SK-N-DZ (cell line): Measurements from ENCODE around the genes RAB43, H1-8, PLXND1 and ATP2C1.

DNA sequence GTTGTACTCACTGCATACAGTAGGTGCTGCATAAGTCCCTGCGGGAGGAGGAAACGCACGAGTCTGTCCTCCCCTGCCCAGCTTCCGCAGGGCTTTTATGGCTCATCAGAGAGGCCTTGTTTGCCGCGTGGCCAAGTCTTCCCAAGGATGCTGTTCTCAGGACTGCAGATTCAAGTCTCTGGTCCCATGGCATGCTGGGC lies 13.2 kb upstream of the GP9 start:
RAMPAGE:
- cytosol, long total RNA = no peak
- nucleus, long total RNA = no peak

DNA sequence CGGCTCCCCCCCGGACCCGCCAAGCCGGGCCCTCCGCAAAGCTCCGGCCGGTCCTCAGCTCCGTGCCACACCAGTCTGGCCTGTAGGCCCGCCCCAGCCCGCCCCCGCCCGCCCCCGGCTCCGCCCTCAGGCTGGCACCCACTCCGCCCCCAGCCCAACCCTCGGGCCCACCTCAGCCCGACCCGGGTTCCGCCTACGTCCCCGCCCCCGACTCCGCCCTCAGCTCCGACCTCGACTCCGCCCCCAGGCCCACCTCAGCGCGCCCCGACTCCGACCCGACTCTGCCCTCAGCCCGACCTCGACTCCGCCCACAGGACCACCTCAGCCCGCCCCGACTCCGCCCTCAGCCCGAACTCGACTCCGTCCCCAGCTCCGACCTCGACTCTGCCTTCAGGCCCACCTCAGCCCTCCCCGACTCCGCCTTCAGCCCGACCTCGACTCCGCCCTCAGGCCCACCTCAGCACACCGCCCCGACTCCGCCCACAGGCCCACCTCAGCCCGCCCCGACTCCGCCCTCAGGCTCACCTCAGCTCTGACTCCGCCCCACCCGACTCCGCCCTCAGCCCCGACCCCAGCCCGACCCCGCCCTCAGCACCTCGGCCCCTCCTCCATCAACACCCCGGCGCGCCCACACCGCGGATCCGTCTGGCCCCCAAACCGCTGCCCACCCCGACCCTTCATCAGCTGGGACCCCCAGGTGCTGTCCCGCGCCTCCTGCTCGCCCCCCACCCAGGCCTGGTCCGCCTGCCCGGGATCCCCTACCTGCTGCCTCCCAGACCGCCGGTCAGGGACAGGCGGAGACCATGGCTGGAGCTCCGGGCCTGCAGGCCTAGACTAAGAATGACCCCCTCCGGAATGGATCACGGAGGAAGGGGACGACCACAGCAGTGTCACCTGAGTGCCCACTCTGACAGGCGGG lies at the start of gene RAB43:
Gene RAB43 (minus strand): TSS at position 77 of the 919 bp plus-strand sequence.
RAMPAGE:
- cytosol, long total RNA = no peak
- nucleus, long total RNA = no peak

DNA sequence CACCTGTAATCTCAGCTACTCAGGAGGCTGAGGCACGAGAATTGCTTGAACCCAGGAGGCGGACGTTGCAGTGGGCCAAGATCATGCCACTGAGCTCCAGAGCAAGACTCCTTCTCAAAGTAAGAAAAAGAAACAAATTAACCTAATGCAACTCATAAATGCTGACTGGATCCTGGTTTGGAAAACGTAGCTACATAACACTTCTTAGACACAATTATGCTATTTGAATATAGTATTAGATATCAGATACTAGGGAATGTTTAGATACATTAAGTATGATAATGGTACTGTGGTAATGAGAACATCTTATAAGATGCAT lies 5.7 kb upstream of the ISY1 start:
RAMPAGE:
- cytosol, long total RNA = no peak
- nucleus, long total RNA = no peak

GRCh38 chr3:129379621-129380068 lies 48.8 kb downstream of the EFCAB12 start:
RAMPAGE:
- cytosol, long total RNA = no peak
- nucleus, long total RNA = no peak

DNA sequence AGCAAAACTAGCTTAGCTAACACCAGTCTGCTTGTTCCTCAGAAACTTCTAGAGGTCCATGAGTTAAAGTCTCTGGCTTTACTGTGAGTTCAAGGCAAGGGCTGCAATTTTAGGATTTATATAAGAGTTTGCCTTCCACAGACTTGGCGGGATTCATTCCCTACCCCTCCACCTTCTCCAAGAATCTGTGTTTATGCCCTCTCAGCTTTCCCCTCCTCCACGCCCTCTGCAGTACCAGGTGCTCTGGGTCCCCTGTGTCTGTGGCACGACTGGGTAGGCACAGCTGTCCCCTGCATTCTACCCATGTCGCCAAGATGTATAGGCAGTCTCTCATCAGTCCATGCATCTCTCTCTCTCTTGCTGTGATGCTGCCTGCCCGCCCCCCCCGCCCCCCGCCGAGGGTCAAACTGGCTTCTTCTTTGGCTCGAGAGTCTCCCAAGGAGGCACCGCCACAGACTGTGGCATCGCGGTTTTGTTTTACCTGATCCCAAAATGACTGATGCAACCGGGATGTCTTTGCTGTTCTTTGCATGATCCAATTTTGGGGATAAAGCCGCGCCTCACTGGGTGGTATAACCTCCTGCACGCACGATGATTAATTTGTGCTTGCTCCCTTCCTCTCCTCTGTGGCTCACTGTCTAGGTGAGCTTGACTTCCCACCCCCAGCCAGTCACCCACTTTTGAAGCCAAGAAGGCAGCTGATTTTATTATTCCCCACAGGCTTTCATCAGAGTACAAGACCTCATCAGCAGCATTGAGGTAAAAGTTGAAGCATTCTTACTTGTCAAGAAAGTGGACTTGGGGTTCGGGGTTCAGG lies 43.7 kb downstream of the EFCAB12 start:
RAMPAGE:
- cytosol, long total RNA = no peak
- nucleus, long total RNA = no peak

DNA sequence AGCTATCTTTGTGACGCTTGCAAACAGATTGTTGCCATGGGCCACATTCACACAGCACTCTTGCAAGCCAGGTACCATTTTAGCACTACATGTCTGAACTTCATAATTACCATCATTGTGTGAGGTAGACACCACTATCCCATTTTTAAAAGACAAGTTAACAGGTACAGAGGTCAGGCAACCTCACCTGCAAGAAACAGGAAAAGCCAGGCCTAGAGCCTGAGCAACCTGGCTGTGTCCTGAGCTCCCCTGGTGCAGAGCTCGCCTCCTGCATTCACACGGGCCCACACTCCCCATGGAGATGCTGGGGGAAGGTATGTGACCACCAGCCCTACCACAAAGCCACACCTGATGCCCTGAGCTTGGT lies 1.1 kb upstream of the EFCAB12 start:
RAMPAGE:
- cytosol, long total RNA = no peak
- nucleus, long total RNA = no peak

GRCh38 chr3:129431879-129432638 lies 3.6 kb upstream of the EFCAB12 start:
RAMPAGE:
- cytosol, long total RNA = no peak
- nucleus, long total RNA = no peak

DNA sequence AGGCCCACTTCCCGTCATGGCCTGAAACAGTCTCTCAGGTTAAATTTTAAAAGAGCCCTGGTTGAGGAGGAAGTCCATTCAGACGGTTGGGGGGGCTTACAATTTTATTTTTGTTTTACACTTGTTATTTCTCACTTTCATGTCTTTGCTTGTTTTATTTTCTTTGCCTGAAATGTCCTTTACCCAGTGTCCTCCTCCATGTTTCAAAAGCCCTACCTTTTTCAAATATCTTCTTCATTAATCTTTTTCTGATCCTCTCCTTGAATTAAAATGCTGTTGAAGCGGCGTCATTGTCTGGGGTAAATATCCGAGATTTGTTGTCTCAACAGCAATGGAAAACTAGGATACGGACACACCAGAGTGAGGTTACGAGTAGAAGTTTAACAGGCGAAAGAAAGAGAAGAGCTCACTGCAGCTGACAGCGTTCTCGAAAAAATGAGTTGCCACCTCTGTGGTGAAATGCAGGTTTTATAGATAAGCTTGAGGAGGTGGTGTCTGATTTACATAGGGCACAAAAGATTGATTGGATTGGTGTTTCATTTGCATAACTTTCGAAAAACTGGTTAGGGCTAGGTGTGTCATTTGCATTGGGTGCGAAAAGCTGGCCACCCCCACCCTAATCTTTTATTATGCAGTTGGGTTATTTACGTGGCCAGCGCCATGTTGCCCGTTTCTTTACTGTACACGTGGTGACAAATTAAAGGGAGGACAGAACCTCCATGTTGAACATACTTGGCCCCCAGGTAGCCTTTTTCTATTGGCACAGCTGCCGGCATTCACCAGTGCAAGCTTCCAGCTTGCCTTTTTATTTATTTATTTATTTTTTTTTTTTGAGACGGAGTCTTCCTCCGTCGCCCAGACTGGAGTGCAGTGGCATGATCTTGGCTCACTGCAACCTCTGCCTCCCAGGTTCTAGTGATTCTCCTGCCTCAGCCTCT lies 8.1 kb downstream of the IFT122 start:
RAMPAGE:
- cytosol, long total RNA = no peak
- nucleus, long total RNA = no peak

DNA sequence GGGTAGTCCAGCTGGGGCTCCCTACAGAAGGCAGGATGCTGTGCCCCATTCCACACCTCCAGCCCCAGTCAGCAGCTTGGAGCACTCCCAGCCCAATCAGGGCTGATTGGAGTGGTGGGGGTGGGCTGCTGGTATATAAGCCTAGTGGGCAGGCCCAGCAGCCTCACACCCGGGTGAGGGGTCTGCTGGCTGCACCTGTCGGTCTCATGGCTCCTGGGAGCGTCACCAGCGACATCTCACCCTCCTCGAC lies at the start of gene H1-8:
Gene H1-8 (plus strand): TSS at position 163 of the 250 bp plus-strand sequence.
RAMPAGE:
- cytosol, long total RNA = no peak
- nucleus, long total RNA = no peak

RAMPAGE:
- cytosol, long total RNA = no peak
- nucleus, long total RNA = no peak
Measured at GRCh38 chr3:129606098-129606860, at the start of gene PLXND1. Gene PLXND1, minus strand, starts transcription at chr3:129606676.

GRCh38 chr3:129721058-129721820 lies 114.8 kb upstream of the PLXND1 start:
RAMPAGE:
- cytosol, long total RNA = no peak
- nucleus, long total RNA = no peak

RAMPAGE:
- cytosol, long total RNA = no peak
- nucleus, long total RNA = no peak
Measured at GRCh38 chr3:130184128-130184787, 102.6 kb downstream of the ALG1L2 start.

DNA sequence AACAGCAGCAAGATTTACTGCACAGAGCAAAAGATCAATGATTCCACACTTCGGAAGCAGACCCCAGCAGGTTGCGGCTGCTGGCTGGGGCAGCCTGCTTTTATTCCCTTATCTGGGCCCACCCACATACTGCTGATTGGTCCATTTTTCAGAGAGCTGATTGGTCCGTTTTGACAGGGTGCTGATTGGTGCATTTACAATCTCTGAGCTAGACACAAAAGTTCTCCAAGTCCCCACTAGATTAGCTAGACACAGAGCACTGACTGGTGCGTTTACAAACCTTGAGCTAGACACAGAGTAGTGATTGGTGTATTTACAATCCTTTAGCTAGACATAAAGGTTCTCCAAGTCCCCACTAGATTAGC lies 67.4 kb upstream of the PIK3R4 start:
RAMPAGE:
- cytosol, long total RNA = no peak
- nucleus, long total RNA = no peak

RAMPAGE:
- cytosol, long total RNA = no peak
- nucleus, long total RNA = start-site peak on the plus strand at chr3:130894150-130894328, 75 and 13 reads in 2 replicates
Measured at GRCh38 chr3:130893812-130894990, at the start of gene ATP2C1. Gene ATP2C1, plus strand, starts transcription at chr3:130894084.

DNA sequence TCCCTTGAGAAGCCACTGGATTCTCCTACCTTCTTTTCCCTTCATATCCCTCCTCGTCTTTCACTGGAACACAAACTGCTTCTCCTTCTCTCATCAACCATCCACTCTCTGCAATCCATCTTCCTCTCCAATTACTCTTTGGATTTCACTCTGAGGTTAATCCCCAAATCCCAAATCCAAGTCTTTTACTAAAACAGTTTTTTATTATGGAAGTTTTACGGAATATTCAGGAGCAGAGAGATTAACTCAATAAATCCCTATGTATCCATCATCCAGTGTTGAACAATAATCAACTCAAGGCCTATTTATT lies 25.5 kb downstream of the MRPL3 start:
RAMPAGE:
- cytosol, long total RNA = no peak
- nucleus, long total RNA = no peak

DNA sequence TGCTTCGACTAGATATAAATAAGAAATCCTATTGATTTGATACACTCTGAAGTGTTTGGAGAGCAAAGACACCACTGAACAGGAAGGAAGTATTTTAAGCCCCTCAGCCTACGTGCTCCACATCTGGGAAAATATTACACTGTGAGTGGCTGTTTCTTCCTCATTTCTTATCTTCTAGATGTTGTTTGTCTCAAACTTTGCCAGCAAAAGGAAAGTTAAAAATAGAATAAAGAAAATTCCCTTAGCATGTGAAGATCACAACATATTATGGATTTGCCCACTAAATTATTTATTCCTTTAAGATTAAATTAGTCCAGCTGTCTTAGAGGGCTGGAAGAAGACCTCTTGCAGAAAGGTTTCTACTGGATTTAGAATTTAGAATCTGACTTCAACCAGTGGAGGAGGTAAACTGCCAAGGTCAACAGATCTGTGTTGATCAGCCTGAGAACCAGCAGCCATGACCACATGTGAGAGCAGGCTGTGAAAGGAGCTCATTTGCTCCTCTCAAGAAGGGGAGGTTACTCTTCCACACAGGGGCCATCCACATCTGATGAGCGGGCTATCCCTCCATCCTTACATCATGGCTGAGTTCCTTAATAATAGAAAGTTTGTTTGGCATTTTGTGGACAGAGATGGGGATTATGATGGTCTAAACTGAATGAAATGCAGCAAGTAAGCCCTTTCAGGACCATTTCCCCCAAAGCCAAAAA lies 46.3 kb upstream of the ACKR4 start:
RAMPAGE:
- cytosol, long total RNA = no peak
- nucleus, long total RNA = no peak

RAMPAGE:
- cytosol, long total RNA = no peak
- nucleus, long total RNA = no peak
Measured at GRCh38 chr3:132659634-132659722, 131 bp downstream of the ACAD11 start.

RAMPAGE:
- cytosol, long total RNA = no peak
- nucleus, long total RNA = no peak
Measured at GRCh38 chr3:133588891-133589493, 15.5 kb downstream of the CDV3 start.

DNA sequence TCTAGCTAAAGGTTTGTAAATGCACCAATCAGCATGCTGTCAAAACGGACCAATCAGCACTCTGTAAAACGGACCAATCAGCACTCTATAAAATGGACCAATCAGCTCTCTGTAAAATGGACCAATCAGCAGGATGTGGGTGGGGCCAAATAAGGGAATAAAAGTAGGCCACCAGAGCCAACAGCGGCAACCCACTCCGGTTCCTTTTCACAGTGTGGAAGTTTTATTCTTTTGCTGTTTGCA lies 13.9 kb upstream of the TF start:
RAMPAGE:
- cytosol, long total RNA = no peak
- nucleus, long total RNA = no peak

DNA sequence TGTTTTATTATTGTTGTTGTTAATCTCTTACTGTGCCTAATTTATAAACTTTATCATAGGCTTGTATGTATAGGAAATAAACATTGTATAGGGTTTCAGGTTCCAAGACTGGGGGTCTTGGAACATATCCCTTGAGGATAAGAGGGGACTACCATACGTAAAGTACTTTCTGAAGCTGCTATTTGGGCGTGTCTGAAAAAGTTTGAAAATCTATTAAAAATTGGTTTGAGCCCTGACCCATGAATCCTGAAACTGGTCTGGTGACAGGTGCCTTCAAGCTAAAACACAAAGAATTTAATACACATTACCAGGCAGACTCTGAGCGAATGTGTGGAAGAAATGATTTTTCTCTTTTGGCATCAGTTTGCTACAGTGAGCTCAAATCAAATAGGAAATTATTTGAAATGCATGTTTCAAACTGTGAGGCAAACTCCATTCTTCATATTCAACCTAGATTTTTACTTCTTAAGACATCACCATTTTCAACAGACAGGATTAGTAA lies 16.4 kb downstream of the TF start:
RAMPAGE:
- cytosol, long total RNA = no peak
- nucleus, long total RNA = no peak